ENCODE measurements around the gene NMT1.

GRCh38 chr17:44191362-44191984, 4.7 kb downstream of the TMUB2 start:
- PRO-cap: no peak

- PRO-cap: no peak
Observed at GRCh38 chr17:44213791-44213980, 5.8 kb downstream of the UBTF start.

DNA sequence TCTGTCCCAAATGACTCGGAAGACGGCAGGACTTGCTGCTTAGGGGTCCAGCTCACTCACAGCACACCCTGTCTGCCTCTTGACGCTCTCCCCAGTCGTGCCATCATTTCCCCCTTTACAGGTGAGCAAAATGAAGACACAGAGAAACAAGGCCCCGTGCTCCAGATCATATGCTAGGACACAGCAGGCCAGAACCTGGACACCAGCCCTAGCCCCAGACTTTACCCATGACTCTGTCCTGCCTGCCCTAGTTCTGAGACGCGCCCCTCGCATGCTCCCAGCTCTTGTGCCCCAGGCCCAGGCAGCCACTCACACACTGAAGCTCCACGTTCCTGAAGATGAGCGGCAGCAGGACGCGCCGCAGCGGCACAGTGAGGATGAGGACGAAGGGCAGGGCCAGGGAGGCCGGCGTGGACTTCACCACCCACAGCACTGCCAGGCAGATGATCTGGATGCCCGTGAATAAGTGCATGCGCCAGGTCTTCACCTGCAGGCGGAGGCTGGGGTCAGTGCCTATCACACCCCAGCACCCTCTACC, 17.0 kb downstream of the SLC4A1 start:
- PRO-cap: no peak

DNA sequence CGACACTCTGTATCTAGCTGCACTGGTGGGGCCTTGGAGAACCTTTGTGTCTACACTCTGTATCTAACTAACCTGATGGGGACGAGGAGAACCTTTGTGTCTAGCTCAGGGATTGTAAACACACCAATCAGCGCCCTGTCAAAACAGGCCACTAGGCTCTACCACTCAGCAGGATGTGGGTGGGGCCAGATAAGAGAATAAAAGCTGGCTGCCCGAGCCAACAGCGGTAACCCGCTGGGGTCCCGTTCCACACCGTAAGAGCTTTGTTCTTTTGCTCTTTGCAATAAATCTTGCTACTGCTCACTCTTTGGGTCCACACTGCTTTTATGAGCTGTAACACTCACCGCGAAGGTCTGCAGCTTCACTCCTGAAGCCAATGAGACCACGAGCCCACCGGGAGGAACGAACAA, 5.9 kb upstream of the FAM171A2 start:
- PRO-cap: no peak

GRCh38 chr17:44533446-44533949, 23.8 kb upstream of the FZD2 start:
- PRO-cap: no peak

GRCh38 chr17:45061196-45061992, at the start of gene NMT1:
TSS of gene NMT1 (plus strand) at chr17:45061317.
- PRO-cap: bidirectional peak, plus-strand start at chr17:45061322, minus-strand start at chr17:45061113; bidirectional peak, plus-strand start at chr17:45061673, minus-strand start at chr17:45061515

DNA sequence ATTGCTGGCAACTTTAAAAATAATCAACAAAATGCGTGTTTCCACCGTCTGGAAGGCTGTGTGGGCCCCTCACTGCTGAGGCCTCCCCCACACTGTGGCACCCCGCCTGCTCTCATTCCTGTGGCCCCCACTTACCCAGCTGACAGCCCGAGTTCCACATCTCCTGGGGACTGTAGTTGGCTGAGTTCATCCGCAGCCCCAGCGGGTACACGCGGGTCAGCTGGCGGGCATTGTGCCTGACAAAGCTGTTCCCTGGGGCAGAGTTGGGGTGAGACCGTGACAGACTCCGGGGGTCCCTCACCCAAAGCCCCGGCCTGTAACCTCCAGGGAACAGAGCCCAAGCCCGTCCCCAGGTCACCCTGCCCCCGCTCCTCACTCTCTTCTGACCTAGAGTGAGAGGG, 18.2 kb downstream of the PLCD3 start:
- PRO-cap: no peak

- PRO-cap: no peak
Observed at GRCh38 chr17:45118689-45119201, 13.6 kb downstream of the PLCD3 start.

- PRO-cap: no peak
Observed at GRCh38 chr17:45129302-45130566, 2.6 kb downstream of the PLCD3 start.

- PRO-cap: bidirectional peak, plus-strand start at chr17:45149465, minus-strand start at chr17:45149232
Observed at GRCh38 chr17:45149131-45149565, 873 bp downstream of the HEXIM1 start.

GRCh38 chr17:45158137-45158396, 3.6 kb upstream of the HEXIM2 start:
- PRO-cap: no peak

GRCh38 chr17:45170788-45171830, 9.4 kb downstream of the HEXIM2 start:
- PRO-cap: bidirectional peak, plus-strand start at chr17:45171048, minus-strand start at chr17:45170899

GRCh38 chr17:45225876-45226667, 4.4 kb downstream of the FMNL1 start:
- PRO-cap: no peak

DNA sequence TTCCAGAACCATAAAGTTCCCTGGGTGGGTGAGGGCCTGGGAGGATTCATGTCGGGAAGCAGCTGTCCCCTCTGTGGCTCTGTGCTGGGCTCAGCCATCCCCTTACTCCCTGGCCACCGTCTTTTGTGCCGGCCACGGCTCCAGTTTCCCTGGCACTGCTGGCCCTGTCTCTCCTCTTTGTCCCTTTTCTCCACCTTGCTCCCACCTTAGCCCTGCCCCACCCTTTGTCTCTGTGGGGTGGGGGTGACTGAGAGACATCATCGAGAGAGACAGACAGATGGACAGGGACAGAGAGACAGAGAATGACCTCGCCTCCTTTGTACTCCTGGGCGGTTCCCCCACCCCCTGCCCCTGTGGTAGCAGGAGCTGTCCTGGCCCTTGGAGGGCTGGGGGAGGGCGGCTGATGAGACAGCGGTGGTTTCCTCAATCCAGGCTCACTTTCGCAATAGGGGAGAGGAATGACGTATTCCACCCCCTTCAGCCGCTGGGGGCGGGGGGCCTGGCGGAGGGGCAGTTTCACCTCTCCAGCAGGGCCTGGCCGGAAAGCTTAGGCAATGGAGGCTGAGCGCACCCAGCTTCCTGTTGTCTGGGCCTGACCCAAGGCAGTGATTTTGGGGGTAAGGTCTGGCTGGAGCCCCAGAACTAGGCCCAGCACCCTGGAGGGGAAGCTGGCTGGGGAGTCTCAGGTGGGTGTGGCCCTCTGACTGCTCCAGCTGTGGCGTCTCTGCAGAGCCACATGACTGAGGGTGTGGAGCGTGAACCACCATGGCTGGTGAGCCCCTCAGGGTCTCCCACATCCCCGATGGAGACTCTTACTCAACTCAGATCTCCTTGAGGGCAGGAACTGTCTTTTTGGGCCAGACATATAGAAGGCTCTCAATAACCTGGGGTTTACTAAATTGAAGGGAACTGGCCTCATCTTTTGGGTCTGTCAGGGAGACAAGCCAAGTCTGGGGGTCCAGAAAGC, 7.3 kb downstream of the FMNL1 start:
- PRO-cap: no peak

DNA sequence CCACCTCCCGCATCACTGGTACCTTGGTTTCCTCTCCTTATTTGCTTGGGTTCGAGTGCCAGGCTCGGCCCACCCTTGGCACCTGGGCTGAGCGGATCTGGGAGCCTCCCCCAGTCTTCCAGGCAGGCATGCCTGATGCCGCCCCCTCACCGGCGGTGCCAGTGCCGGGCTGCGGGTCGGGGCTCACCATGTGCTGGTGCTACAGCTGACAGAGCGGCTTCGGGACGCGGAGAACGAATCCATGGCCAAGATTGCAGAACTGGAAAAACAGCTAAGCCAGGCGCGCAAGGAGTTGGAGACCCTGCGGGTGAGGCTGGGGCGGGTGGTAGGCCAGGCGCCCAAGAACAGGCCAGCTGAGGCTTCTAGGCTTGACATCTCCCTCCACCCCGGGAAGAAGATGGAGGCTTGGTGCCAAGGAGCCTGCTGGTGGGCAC, 19.3 kb downstream of the FMNL1 start:
- PRO-cap: no peak

GRCh38 chr17:45278173-45278709, 16.3 kb upstream of the SPATA32 start:
- PRO-cap: no peak

GRCh38 chr17:45312472-45313341, 4.1 kb downstream of the MAP3K14 start:
- PRO-cap: no peak

GRCh38 chr17:45415242-45416097, 17.2 kb downstream of the ARHGAP27 start:
- PRO-cap: no peak

DNA sequence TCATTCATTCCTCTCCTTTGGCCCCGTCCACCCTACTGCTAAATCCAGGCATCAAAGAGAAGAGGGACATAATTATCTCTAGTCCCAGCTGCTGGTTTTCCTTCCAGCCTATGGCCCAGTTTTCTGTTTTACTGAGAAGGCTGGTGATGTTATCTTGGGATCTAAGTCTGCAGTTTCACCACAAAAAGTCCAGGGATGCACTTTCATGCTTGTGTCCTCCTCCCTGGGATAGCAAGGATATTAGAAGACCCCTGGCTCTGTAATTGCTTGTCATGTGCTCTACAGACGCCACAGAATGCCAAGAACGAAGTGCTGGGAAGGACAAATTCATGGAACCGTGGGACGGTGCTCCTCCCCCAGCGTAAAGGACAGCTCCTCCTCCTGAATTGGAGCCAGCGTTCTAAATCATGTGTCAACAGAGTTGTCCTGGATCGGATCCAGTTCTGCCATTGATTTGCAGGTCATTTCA, 8.5 kb downstream of the MAPT start:
- PRO-cap: no peak

- PRO-cap: no peak
Observed at GRCh38 chr17:46027943-46028614, 29.0 kb downstream of the STH start.

All from right cardiac atrium (tissue), 1 donor.